ENCODE data around the gene AKNAD1.

DNA sequence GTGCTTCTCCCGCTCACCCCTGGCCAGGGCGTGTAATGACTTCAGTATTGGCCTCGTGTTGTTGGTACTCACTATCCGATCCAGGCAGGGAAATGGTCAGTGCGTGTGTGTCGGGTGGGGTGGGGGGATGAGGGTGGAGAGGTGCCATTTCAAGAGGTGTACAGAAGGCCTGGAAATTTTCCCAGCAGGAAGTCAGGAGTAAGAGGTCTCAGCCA, 1.0 kb downstream of the PRPF38B start:
- PRO-cap, result no peak

GRCh38 chr1:108828295-108829047, 28.4 kb downstream of the AKNAD1 start:
- PRO-cap, result unidirectional peak, minus-strand start at chr1:108828386

DNA sequence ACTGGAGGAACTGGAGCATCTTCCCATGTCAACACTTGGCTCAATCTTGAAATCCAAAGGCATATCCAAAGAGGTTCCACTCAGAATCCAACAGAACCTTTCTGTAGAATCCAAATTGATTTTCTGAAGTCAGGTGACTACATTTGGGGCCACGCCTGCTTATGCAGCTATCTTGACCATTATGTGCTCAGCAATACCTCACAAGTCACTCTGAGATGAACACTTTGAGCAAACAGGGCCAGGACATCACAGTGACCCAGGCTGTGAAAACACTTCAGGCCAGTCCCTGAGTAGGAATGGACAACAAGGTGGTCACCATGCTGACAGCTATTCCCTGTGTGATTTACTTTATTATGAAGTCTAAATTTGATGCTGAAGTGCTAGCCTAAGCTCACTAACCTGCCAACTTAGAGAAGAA, at the start of gene AKNAD1:
AKNAD1 (minus strand) TSS at position 135 of the 418 bp plus-strand sequence.
- PRO-cap, result no peak

DNA sequence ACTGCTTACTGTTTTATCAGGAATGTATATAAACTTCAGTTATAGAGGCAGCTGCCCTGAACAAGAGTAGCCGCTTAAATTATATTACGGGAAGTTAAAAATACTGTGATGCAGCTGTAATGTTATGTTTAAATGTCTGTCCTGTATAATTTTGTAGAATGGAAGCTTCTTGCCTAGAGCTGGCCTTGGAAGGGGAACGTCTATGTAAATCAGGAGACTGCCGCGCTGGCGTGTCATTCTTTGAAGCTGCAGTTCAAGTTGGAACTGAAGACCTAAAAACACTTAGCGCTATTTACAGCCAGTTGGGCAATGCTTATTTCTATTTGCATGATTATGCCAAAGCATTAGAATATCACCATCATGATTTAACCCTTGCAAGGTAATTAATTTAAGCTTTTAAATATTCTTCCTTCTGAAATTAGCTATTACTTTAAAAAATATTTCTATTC, 19.9 kb downstream of the GPSM2 start:
- PRO-cap, result no peak

GRCh38 chr1:108961270-108961549, 2.1 kb downstream of the CLCC1 start:
- PRO-cap, result no peak

- PRO-cap, result no peak
Observed at GRCh38 chr1:109186720-109187259, 26.9 kb upstream of the SARS1 start.

GRCh38 chr1:109250652-109251213, 1.4 kb downstream of the CELSR2 start:
- PRO-cap, result no peak

- PRO-cap, result no peak
Observed at GRCh38 chr1:109281645-109282445, 1.1 kb downstream of the PSRC1 start.

- PRO-cap, result no peak
Observed at GRCh38 chr1:109326775-109327810, 20.3 kb upstream of the MYBPHL start.

DNA sequence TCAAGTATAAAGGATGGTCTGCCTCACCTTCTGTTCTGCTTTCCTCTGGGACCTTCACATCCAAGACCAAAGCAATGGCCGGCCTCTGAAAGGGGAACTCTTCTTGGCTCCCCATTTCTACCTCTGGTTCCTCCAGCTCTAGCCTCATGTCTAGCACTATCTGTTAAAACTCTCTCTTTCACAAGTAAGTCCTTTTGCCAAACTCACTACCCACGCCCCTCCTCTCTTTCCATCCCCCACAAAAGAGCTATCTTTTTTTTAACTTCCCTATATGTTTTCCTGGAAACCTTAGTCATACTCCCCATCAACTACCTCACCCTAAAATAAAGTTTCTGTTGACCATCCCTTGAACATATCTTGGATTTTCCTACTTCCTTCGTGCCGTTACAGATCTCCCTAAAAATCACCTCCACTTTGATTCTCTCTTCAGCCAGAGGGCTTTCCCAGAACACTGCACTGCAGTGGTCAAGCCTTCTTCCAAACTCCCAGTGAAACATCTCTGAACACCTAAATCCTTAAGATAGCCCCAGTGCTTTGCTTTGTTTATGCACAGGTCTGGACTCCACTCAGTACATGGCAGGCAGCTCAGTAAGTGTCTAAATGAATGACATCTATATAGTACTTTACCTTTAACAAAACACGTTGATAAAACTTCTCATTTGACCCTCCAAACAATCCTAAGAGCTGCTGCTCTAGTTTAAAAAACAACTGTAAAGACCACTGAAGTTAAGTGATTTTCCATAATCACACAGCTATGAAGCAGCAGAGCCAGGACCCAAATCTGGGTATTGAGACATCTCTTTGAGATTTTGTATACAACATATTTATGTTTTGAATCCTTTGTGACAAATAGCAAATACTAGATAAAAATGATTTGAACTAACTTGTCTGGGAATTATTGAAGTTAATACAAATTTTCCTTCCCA, 7.7 kb downstream of the SORT1 start:
- PRO-cap, result no peak

DNA sequence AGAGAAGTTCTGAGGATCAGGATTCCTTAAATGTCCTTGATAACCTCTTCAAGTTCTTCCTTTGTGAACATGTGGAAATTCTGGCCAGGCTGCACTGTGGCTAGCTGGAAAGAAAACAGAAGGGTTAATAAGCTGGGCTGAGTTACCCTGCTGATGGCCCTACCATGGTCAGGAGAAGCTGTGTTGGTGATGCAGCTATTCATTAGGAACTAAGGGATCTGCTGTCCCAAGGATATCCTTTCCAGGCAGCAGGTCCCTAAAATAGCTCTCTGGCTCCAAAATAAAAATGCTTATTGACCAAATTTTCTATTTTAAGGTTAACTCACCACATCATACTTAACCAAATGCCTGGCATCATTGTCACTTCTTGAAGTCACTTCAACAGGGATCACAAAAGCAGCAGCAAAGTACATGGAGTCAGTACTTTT, 4.3 kb upstream of the SORT1 start:
- PRO-cap, result no peak

DNA sequence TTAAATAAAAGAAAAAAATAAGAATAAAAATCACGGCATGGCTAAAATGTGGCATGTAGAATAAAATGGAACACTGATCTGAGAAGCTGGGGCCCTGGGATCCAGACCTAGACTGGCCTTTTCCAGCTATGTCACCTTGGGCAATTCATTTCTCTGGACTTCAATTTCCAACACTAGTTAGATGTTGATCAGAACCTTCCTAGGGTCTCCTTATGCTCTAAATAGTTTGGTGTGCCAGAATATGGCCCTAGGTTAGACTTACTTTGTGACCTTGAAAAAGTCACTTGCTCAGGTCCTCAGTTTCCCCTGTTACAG, 1.3 kb downstream of the SYPL2 start:
- PRO-cap, result no peak

- PRO-cap, result no peak
Observed at GRCh38 chr1:109489538-109490257, 4.2 kb upstream of the CYB561D1 start.

- PRO-cap, result no peak
Observed at GRCh38 chr1:109615853-109616339, 3.5 kb downstream of the GNAT2 start.

GRCh38 chr1:109616340-109617108, 2.9 kb downstream of the GNAT2 start:
- PRO-cap, result no peak

DNA sequence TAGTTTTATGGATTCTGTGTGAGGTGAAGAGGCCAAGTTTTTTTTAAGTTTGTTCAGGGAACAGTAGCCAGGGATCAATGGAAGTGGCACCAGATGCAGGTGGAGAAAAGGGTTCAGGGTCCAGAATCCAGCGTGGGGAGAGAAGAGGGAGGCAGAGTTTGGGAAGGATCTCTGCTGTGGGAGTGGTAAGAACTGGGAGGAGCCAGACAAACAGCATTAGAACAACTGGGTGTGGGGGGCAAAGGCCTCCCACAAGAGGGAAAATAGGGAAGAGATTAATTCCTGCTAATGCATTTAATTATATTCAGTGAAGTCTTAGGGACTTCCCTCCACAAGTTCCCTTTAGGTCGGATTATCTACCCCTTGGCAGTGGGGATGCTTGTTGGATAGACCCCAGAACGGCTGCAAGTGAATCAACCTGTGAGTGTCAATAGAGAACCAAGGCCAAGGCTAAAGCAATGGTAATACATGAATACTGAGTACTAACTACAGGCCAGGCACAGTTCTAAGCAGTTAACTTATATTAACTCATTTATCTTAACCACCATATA, 602 bp downstream of the GNAT2 start:
- PRO-cap, result no peak

- PRO-cap, result no peak
Observed at GRCh38 chr1:109620003-109620766, 548 bp downstream of the AMPD2 start.

GRCh38 chr1:109631369-109632176, 11.9 kb downstream of the AMPD2 start:
- PRO-cap, result no peak

DNA sequence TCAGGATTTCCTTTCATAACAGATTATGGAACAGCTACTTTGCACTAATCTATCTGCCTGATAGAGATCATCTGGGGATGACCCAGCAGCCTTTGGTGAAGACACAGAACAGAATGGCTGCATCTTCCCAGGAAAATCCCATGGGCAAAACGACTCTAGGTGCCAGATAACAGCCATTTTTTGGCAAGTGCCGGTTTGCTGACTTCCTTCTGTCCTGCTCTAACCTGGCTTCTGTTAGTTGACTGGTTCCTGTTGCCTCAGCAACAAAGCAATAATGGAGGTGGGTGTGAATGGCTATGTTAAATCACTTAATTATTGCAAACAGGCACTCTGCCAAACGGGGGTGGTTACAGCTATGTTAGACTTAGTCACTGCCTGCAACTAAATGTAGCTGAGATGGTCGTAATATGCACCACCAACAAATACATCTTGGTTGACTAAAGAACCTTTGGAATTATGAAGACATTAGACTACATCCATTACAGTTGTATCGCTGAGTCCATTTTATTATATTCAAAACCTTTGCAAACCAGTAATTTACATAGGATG, 30.1 kb upstream of the EPS8L3 start:
- PRO-cap, result no peak

DNA sequence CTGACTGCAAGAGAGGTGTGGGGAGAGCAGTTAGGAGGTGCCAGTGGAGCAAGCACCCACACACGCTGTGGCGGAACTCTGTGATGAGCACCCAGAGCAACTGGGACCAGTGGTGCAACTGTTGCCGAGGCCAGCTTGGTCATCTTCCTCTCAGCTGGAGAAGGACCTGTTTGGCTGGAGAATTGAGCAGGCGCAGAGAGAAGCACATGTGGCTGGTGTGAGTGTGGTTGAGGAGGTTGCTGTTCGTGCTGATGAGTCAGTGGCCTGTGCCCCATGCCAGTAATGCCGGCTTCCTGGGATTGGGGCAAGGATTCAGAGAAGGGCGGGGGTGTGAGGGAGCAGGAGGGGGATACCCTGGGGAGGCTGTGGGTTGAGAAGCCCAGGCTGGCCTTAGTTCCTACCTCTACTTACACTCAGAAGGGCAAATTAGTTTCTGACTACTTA, 57.5 kb upstream of the EPS8L3 start:
- PRO-cap, result no peak